SK-N-DZ (cell line): Measurements from ENCODE around the genes ZNF25 and RASSF4.

GRCh38 chr10:37829049-37829842, 28.2 kb downstream of the ZNF248 start:
RAMPAGE:
- cytosol, long total RNA = no peak
- nucleus, long total RNA = no peak

DNA sequence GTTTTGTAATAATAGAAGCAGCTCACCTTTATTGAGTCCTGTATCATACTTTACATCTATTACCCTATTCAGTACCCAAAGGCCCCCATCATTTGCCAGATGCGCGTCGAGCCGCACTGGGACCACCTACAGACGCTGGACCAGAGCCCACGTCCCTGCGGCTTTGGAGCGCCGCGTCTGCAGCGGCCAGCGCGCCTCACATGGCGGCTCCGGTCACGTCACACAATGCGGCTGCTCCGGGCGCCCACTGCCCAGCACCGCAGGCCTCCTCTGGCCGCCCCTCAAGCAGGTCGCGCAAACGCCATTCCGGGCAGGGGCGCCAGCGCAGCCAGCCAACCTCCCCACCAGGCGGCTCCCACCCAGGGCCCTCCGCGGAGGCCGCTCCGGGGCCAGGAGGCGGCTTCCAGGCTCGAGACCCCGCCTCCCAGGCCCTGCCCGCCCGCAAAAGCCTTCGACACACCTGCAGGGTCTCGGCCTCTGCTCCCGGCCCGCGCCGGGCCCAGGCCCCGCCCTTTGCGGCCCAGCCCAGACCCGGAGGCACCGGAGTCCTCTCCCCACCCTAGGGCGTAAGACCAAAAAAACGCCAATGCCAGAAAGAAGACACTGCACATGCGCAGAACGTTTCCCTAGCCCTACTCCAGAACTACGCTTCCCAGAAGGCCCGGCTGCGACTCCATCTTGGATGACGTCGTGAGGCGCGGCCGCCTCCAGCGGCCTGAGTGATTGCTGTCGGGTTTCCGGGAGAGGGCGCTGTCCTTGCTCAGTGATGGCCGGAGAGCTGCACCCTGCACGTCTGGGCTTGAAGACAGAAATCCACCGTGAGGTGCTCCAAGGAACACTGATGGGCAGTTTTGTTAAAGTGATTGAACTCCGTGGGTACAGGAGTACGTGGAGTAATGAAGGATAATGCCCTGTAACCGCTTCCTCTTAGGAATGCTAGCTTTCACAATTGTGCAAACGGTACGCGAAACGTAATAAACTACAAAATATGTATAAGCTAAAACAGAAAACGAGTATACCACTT, at the start of gene ZNF25:
TSS of gene ZNF25 (minus strand) at position 602 of the 1,024 bp plus-strand sequence.
RAMPAGE:
- cytosol, long total RNA = no peak
- nucleus, long total RNA = start-site peak on the minus strand centred at position 193 of the sequence, 73 bp wide, 23 and 9 reads in 2 replicates

DNA sequence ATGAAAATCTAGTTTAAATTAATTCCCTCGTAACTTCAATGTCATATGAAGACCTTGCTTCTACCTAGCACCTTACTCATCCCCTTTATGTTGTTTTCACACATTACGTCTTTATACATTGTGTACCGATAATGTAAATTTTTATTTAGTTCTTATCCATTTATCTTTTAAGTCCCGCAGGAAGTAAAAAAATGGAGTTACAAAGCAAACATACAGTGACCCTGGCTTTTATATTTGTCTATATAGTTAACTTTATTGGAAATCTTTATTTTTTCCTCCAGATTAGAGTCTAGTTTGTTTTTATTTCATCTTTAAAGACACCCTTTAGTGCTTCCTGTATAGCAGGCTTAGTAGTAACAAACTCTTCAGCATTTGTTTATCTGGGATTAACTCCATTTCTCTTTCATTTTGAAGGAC, 18.4 kb downstream of the ZNF33A start:
RAMPAGE:
- cytosol, long total RNA = no peak
- nucleus, long total RNA = no peak

GRCh38 chr10:38348618-38349225, 254.6 kb downstream of the ZNF37A start:
RAMPAGE:
- cytosol, long total RNA = no peak
- nucleus, long total RNA = no peak

DNA sequence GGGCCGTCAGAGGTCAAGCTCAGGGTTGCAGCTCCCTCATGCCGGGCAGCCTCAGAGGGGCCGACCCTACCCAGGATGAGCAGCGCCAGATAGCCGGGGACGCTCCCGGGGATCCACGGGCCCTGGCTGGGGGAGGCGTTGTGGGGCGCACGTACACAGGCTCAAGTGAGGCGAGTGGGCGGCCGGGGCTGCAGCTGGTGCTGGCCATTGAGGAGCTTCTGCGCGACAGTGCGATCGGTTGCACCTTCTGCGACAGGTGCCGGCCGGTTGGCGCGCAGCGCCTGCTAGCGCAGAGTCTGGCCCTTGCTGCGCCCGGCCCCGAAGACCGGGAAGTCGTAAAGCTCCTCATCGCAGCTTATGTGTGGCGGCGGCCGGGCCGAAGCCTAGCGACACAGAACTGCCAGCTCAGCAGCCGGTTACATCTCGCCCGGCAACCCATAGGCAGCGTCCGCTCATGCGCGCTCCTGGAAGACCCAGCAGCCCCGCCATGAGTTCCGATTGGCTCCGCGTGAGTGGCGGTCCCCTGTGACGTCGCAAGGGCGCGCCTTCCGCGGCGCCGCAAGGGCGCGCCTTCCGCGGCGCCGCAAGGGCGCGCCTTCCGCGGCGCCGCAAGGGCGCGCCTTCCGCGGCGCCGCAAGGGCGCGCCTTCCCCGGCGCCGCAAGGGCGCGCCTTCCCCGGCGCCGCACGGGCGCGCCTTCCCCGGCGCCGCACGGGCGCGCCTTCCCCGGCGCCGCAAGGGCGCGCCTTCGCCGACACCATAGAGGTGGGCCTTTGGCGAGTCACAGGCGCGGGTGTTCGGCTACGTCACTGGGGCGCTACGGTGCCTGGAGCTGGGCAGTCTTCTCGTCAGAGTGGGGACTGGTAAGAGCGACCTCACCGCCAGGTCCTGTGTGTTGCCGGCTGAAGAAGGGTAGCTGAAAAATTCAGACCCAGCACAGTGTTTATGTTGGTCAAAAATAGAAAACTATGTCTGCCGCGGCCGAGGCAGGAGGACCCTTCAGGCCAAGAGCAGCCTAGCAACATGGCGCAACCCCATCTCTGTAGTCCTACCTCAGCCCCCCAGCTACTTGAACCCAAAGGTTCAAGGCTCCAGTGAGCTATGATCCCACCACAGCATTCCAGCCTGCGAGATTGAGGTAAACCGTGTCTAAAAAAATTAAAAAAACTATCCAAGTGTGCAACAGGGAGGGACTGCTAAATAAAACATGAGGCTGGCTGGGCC, 308.7 kb downstream of the ZNF37A start:
RAMPAGE:
- cytosol, long total RNA = start-site peak on the minus strand centred at position 454 of the sequence, 72 bp wide, 13 and 10 reads in 2 replicates
- nucleus, long total RNA = no peak

GRCh38 chr10:42475019-42475436, 163.3 kb downstream of the ZNF33B start:
RAMPAGE:
- cytosol, long total RNA = no peak
- nucleus, long total RNA = start-site peak on the minus strand at chr10:42475328-42475373, 39 and 8 reads in 2 replicates

RAMPAGE:
- cytosol, long total RNA = no peak
- nucleus, long total RNA = no peak
Observed at GRCh38 chr10:42640642-42641585, 2.5 kb upstream of the ZNF33B start.

GRCh38 chr10:42752877-42753520, 29.6 kb upstream of the BMS1 start:
RAMPAGE:
- cytosol, long total RNA = no peak
- nucleus, long total RNA = no peak

RAMPAGE:
- cytosol, long total RNA = no peak
- nucleus, long total RNA = no peak
Observed at GRCh38 chr10:42783161-42783722, 647 bp downstream of the BMS1 start.

DNA sequence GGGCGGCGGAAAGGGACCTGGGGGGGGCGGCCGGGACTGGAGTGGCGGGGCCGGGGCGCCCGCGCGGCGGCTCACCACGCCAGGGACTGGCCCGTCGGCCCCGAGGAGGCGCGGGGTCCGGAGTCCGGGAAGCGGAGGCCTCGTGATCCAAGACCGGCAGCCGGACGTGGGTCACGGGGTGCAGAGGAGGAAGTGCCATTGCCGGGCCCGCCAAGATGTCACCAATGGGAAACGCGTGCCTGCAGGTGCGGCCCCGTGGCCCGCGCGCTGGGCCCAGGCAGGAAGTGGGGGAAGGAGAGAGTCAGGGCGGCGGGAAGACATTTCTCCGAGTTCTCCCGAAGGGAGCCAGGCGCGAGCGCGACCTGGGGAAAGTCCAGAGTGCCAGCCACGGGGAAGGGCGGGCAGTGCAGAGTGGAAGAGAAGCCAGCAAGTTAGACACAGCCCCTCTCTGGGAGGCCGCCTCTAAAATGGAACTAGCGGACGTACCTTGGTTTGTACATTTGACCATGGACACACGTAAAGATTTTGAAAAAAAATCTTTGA, 11.8 kb downstream of the HNRNPF start:
RAMPAGE:
- cytosol, long total RNA = no peak
- nucleus, long total RNA = no peak

GRCh38 chr10:43399683-43400162, 9.3 kb downstream of the HNRNPF start:
RAMPAGE:
- cytosol, long total RNA = no peak
- nucleus, long total RNA = no peak

GRCh38 chr10:43845948-43846942, 197.6 kb upstream of the ZNF32 start:
RAMPAGE:
- cytosol, long total RNA = no peak
- nucleus, long total RNA = no peak

GRCh38 chr10:44958013-44958895, 1.3 kb upstream of the RASSF4 start:
RAMPAGE:
- cytosol, long total RNA = no peak
- nucleus, long total RNA = no peak

GRCh38 chr10:44958896-44960177, at the start of gene RASSF4:
Gene RASSF4, plus strand, starts transcription at chr10:44959802.
RAMPAGE:
- cytosol, long total RNA = no peak
- nucleus, long total RNA = start-site peak on the plus strand at chr10:44959723-44959810, 31 and 30 reads in 2 replicates

GRCh38 chr10:44963038-44963828, 3.6 kb downstream of the RASSF4 start:
RAMPAGE:
- cytosol, long total RNA = no peak
- nucleus, long total RNA = no peak

DNA sequence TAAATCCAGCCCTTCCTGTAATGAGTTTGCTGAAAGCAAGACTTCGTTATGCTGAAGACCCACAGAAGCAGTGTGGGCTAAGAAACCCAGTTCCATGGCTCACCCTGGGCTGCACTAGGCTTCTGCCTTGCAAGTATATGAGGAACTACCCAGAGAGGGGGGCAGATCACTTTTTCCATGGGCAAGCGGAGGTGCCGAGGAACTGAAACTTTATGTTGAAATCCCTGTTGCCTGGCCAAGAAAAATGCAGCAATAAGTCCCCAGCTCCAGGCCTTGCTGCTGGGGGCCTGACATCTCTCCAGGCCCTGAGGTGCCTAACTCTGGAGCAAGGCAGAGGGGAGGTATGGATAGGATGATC, 8.5 kb downstream of the RASSF4 start:
RAMPAGE:
- cytosol, long total RNA = no peak
- nucleus, long total RNA = no peak

RAMPAGE:
- cytosol, long total RNA = no peak
- nucleus, long total RNA = no peak
Observed at GRCh38 chr10:44984996-44985852, 6.6 kb upstream of the DEPP1 start.

DNA sequence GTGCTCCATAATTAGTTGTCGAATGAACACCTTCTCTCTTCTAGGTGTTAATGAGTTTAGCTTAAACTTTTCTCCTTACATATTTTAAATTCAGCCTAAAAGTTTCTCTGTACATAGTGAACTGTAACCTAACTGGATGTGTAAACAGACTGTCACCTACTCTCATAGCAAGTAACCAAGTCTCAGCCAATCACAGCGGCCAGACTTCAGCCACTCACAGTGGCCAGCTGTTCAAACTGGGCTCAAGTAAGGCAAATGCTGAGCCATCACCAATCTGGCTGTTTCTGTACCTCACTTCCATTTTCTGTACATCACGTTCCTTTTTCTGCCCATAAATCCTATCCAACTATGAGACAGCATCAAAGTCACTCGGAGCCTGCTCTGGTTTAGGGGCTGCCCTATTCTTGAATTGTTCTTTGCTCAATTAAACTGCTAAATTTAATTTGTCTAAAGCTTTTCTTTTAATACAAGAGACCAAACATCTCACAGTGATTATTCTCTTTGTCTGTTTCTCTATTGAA, 34.9 kb downstream of the ALOX5 start:
RAMPAGE:
- cytosol, long total RNA = no peak
- nucleus, long total RNA = no peak

RAMPAGE:
- cytosol, long total RNA = no peak
- nucleus, long total RNA = no peak
Observed at GRCh38 chr10:45974099-45974422, 1.8 kb downstream of the TIMM23 start.

GRCh38 chr10:45993763-45994091, 21.4 kb downstream of the TIMM23 start:
RAMPAGE:
- cytosol, long total RNA = no peak
- nucleus, long total RNA = no peak